Measurements from ENCODE around the genes TDP1 and RPS6KA5.

DNA sequence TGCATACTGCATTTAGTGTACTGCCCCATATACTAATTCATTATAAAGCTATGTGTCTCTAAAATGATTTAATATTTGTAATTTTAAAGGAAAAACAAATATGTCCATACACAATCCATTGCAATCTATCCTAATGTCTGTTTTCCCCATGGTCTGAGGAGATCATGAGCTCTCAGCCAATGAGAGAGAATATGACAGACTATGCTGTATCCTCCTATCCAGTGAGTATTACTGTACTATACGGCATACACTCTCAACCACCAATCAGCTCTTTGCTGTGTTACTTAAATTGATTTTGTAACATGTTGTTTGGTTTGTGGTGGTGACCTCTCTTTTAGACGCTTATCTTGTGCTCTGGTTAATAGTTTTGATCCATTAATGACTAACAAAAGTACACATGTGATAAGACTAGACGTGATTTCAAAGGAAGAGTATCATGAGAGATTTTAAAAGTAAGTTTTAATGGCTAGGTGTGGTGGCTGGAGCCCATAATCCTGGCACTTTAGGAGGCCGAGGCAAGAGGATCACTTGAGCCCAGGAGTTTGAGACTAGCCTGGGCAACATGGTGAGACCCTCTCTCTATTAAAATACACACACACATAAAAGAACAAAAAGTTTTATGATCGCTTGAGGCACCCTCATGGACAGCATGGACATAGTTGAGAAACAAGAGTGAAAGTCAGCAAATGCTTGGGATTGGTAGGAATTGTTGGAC is 231.6 kb upstream of the FOXN3 start:
- RRBS, result no CpG with 5 or more reads among the region's 5 CpGs

GRCh38 chr14:89955549-89956640 is at the start of gene TDP1:
TSS of gene TDP1 (plus strand) at chr14:89955927.
- RRBS, result 2% methylated on average over 24 of the region's 90 CpGs

DNA sequence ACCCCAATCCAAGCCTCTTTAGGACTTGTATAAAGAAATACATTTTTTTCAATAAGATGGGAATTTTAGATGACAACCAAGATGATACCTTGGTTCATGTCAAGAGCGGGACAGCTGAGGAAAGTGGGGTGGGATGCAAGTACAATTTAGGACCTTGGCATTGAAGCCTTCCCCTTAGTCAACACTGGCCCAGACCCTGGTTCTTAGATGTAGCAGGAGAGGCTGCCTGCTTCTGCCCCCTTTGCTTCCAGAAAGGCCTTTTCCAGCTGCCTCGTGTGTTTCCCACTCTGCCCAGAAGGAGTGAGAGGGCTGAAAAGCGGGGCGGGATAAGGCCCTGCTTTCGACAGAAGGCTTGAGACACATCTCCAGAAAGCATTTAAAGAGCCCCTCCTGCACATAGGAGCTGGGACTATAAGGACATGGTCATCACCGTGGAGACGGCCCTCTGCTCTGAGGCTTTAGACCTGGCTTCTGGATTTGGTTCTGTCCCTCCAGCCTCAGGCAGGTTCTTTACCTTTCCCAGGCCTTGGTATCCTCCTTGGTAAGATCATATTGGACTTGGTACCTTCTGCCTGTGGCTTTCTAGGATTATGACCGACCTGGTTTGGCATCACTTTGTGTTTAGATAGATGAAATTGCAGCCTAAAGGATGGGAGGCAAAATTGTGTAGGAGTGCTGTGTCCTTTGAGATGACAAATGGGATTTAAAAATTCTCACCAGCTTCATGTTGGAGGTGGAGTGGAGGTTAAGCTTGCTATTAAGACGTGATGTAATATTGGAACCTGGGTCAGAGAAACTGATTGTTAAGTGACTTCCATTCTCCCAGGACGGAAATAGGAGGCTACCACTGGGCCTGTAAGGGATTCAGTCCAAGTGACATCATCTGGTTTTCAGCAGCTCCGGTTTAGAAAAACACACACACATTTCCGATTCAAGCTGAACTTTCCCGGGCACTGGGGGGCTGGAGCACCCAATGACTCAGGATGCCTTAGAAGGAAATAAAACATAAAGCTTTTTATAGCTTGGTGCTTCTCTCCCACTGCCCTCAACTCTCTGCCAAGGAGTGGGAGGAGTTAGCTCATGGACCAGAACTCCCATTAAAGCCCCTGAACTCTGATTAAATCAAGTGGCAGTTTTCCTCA is 12.1 kb downstream of the CALM1 start:
- RRBS, result 0% methylated on average over 2 of the region's 13 CpGs

- RRBS, result 3% methylated on average over 4 of the region's 24 CpGs
These were observed 159.1 kb downstream of the CALM1 start for GRCh38 chr14:90555632-90556560.

- RRBS, result no CpG with 5 or more reads among the region's 5 CpGs
These were observed 163.5 kb downstream of the TTC7B start for GRCh38 chr14:90652709-90653207.

DNA sequence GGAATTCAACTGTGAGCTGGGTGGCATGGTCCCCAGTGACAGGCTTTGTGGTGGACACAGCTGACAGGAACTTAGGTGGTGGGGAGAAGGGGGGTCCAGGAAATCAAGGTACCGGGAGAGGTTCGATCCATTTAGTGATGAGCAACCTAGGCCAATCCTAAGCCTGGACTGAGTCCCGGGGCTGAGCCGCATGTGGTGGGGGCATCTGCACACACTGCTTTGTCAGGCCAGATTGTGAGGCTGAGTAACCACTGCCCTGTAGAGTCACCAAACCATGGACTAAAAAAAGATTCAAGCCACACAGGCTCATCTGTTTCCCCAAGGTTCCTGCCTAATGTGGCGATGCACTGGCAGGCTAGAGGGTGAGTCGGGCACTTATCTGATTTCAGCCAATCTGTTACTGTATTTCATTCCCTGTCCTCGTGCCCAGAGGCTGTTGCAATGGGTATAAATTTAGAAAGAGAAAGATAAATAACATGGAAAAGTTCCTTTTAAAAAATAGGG is 140.9 kb downstream of the TTC7B start:
- RRBS, result 86% methylated on average over 3 of the region's 7 CpGs

DNA sequence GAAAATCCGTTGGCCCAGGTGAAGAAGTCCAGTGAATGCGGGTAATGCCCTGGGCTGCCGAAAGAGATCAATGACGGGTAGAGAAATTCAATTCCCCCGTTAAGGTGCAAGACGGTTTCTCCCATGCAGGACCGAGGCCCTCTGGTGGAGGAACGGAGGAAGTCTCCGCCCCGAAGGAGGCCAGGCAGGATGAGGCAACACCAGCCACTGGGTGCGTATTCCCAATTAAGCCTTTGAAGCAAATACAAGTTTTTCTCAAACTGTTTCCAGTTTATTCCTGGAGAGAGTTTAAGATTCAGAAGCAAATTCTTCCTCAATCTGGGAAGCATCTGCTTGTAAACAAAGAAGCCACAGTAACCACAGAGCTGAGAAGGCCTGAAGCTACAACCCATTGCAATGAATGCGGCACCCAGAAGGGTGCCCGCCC is 118.6 kb downstream of the TTC7B start:
- RRBS, result no CpG with 5 or more reads among the region's 13 CpGs

DNA sequence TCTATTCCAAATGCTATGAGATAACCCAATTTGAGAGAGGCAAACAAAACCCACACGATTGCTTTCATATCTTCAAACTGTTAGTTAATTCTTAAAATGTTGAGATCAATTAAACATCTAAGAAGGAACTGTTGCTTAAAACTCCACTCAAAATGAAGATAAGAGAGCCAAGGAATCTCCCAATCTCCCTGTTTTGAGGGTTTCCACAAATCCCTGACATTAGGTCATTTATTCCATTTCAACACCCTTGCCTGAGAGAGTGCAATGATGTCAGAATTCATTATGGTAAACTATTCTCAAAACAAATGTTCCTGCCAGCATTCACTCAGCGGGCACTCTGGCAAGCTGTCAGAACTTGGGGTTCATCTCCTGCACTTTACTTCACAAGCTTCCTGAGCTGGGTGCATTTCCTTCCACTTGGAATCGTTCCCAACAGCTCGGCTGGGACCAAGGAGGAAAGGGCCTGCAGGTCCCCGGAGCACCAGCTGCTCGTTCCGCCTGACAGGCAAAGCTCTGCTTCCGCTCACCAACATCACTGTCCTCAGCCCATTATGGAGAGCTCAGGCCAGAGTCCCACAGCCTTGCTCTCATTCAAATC is 117.8 kb downstream of the TTC7B start:
- RRBS, result no CpG with 5 or more reads among the region's 8 CpGs

- RRBS, result no CpG with 5 or more reads among the region's 22 CpGs
These were observed 57.0 kb downstream of the TTC7B start for GRCh38 chr14:90758800-90760088.

GRCh38 chr14:90838900-90839838 is 22.9 kb upstream of the TTC7B start:
- RRBS, result no CpG with 5 or more reads among the region's 14 CpGs

DNA sequence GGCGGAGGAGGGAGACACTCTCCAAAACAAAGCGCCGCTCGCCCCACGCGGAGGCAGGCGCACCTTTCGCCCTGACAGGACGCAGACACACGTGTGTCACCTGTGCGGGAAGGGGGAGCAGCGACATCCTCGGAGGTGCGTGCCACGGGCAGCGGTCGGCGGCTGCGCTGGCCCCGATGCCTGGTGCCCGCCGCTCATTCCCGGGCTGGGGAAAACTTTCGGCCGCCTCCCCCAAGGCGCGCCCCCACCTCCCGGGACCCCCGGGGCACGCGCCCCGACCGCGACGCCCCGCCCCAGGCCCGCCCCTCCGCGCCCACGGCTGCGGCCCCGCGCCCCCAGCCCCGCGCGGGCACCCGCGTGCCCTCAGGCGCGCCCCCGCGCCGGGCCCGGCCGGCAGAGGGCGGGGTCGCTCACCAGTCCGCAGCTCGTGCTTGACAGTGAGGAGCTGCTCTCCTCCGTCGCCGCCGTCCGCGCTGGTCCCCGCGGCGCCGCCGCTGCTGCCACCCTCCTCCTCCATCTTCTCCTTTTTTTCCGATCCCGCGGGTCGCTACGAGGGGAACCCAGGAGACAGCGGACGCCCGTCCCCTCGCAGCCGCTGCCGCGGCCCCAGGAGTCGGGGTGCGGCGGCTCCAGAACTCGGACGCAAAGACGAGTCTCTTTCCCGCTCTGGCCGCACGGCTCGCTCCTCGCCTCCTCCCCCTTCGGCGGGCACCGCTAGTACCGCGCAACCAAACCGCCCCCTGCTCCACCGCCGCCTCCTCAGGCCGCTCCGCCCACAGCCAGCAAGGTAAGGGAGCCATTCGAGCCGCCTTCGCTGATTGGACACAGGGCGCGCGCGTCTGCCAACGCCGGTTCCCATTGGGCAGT is at the start of gene RPS6KA5:
Gene RPS6KA5, minus strand, starts transcription at position 724 of the 867 bp plus-strand sequence.
- RRBS, result 1% methylated on average over 6 of the region's 112 CpGs

- RRBS, result no CpG with 5 or more reads among the region's 27 CpGs
These were observed 753 bp upstream of the RPS6KA5 start for GRCh38 chr14:91061040-91061747.

GRCh38 chr14:91075581-91075831 is 15.1 kb upstream of the RPS6KA5 start:
- RRBS, result 95% methylated on average over 1 of the region's 2 CpGs

- RRBS, result no CpG with 5 or more reads among the region's 16 CpGs
These were observed 42.1 kb downstream of the GPR68 start for GRCh38 chr14:91202213-91202948.

GRCh38 chr14:91332668-91333115 is 84.9 kb downstream of the CCDC88C start:
- RRBS, result no CpG with 5 or more reads among the region's 11 CpGs

- RRBS, result no CpG with 5 or more reads among the region's 16 CpGs
These were observed 9.3 kb downstream of the CCDC88C start for GRCh38 chr14:91408127-91408926.

- RRBS, result no CpG with 5 or more reads among the region's 7 CpGs
These were observed 3.9 kb downstream of the CCDC88C start for GRCh38 chr14:91413637-91414114.

GRCh38 chr14:91481362-91482284 is 28.5 kb downstream of the PPP4R3A start:
- RRBS, result no CpG with 5 or more reads among the region's 12 CpGs

GRCh38 chr14:91509484-91509784 is 676 bp downstream of the PPP4R3A start:
- RRBS, result under 1% methylated on average over 15 of the region's 39 CpGs

DNA sequence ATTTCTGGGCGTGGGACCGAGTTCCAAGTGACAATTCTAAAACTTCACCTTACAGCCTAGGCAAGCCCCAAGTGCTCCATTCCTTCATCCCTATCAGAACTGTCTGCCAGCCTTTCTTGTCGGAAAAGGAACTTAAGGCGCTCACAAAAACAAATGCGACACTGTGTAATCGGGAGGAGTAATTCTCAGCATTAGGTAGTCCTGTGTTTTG is 759 bp upstream of the PPP4R3A start:
- RRBS, result no CpG with 5 or more reads among the region's 6 CpGs

Measured in non-pigmented ciliary epithelial cell (primary cell).